Fallopian tube (tissue), 1 donor: ENCODE measurements around the genes SPZ1, RPS23 and COX7C.

DNA sequence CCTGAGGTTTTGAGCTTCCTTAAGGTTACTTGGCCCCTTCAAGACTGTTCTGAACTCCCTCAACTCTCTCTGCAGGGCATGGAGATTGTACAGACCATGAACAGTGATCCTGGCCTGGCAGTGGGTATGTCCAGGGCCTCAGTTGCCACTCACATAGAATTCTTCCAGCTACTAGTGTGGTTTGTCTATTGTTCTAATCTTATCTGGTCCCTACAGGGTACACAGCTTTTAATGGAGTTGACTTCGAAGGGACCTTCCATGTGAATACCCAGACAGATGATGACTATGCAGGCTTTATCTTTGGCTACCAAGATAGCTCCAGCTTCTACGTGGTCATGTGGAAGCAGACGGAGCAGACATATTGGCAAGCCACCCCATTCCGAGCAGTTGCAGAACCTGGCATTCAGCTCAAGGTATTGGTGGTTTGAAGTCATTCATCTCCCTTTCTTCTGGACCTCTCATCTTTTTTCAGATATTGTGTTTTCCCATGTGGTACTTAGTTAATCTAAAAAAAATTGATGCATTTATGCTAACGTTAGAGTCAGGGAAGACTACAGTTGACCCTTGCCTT lies 43.8 kb downstream of the THBS4 start:
- PRO-cap: no peak

GRCh38 chr5:80184177-80184913 lies 71.5 kb downstream of the SERINC5 start:
- PRO-cap: no peak

GRCh38 chr5:80217671-80218334 lies 38.0 kb downstream of the SERINC5 start:
- PRO-cap: no peak

DNA sequence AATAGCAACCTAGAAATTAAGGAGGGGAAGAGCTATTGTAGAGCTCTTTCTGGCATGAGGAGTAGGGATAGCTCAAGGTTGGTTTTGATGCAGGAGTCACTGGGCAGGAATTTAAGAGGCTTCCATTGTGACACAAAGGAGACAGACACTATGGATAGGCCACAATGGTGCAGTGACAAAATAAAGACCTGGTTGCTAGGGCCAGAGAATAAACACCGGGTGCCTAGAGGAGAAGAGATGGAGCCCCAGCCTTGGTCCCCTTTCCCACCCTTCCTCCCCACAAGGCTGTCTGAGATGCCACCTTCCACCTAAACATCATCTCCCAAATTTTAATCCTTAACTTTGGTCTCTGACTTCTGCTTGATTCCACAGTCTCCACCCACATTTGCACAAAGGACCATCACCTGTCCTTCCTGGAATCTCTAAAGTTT lies at the start of gene SPZ1:
Gene SPZ1 (plus strand): TSS at position 238 of the 431 bp plus-strand sequence.
- PRO-cap: no peak

GRCh38 chr5:80406834-80407346 lies 974 bp upstream of the ZFYVE16 start:
- PRO-cap: no peak

DNA sequence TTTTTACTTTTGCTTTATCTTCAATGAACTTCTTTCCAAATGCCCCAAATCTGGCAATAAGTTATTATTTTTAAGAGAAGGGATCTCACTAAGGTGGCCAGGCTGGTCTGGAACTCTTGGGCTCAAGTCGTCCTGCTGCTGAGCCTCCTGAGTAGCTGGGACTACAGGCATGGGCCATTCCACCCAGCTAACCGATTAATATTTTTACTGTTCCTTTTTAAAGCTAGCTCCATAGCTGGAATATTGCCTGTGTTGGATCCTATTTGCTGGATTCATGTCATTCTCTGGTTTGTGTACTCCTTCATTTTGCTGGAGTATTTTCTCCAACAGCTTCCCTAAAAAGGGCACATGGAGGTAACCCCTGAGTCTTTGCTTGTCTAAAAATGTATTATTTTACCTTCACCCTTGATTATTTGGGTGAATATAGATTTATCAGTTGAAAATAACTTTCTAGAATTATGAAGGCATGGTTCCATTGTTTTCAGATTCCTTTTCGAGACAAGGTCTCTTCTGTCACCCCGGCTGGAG lies 27.5 kb upstream of the MSH3 start:
- PRO-cap: no peak

- PRO-cap: no peak
These were observed 1.0 kb downstream of the CKMT2 start for GRCh38 chr5:81234062-81234643.

DNA sequence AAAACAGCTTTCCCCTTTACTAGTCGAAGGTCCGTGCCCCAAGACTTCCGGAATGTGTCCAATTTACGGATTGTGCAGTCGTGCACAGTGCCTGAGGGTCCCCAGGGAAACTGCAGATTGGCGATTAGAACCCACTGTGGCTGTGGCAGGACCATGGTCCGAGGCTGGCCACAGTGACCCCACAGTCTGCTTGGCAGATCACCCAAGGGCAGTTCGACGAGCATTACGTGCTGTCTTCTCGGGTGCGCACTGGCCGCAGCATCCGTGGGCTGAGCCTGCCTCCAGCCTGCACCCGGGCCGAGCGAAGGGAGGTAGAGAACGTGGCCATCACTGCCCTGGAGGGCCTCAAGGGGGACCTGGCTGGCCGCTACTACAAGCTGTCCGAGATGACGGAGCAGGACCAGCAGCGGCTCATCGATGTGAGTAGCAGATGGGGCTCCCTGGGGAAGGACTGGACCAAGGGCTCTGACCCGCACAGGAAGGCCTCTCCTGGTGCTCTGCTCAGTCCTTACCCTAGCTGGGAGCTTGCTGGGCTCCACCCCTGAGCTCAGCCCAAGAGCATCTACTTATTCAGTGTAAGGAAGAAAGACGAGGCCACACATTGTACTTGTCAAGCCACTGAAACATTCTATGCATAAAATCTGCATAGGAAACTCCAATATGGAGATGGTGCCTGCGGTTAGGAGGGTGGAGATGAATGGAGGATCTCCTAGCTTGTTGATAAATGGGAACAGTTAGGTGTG lies 21.8 kb downstream of the CKMT2 start:
- PRO-cap: no peak

DNA sequence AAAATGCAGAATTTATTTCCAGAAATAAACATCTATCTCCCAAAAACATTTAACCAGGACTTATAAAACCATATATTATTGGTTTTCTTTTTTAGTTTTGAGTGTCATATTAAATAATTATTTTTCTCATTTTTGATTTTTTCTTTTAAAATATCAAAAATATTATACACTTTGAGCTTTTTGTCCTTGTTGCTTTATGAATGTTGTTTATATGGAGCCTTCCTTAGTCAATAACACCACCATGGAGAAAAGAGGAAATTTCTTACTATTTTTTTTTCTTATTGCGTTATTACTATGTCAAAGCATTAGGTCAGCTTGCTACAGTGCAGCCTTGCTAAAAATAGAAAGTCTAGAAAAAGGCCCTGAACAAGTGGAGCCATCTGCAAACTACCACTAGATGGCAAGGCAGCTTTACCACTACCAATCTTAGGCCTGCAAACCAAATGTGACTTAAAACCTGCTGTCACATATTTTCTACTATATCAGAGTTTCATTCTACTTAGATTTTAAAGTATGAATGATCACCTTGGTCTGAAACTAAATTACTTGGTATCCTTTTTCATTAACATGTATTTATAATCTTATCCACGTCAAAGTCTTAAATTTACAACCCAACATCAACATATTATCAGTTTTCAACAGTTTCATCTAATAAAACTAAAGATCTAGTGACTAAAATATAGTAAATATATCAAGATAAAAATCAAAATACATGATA lies 113.0 kb upstream of the ACOT12 start:
- PRO-cap: no peak

- PRO-cap: bidirectional peak, plus-strand start at chr5:81857732, minus-strand start at chr5:81857702
These were observed 106.5 kb upstream of the SSBP2 start for GRCh38 chr5:81857269-81857933.

DNA sequence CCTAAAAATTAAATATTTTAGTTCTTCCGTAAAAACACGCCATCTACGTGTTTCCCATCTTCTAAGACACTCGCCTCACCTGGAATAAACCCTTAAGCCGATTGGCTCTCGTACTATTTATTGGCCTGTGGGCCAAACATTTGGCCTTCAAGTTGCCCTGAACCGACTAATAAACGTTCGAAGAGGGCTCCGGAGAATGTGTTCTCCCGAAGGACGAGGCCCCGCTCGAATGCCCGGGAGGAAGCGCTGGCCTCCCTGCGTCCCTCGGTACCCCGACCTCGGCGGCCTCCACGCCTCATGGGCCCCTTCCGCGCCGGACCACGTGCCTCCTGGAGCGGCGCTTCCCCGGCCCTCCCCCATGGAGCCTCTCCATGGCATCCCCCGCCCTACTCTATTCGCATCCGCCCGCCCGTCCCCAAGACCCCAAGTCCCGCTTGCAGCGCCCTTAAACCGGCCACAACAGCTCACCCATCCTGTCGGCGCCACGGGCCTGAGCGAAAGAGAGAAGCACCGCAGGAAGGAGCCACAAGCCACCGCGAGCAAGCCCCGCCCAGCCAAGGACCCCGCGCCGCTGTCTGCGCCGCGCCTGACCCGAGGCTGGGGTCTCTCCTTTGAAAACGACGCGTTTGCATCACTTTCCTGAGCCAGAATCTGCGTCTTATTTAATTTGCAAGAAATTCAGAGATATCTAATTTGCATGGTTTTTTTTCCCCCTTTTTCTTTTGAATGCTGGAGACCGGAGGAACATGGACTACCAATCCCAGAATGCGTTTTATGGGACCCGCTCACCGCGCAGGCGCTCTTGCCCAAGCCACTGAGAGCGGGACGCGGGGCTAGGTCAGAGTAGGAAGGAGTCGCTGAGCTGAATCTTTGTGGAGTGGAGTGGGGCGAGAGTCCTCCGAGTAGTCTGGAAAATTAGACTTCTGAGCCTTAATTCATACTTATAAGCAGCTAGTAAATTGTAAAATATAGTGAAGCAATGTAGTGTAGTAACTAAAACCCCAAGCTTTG lies at the start of gene RPS23:
Gene RPS23 (minus strand): TSS at position 503 of the 1,011 bp plus-strand sequence.
- PRO-cap: bidirectional peak, plus-strand start at position 814 of the sequence, minus-strand start at position 503 of the sequence

- PRO-cap: no peak
These were observed 1.6 kb upstream of the RPS23 start for GRCh38 chr5:82279395-82280444.

GRCh38 chr5:82348592-82349189 lies 70.5 kb upstream of the RPS23 start:
- PRO-cap: no peak

- PRO-cap: no peak
These were observed 3.4 kb downstream of the VCAN start for GRCh38 chr5:83474971-83475345.

DNA sequence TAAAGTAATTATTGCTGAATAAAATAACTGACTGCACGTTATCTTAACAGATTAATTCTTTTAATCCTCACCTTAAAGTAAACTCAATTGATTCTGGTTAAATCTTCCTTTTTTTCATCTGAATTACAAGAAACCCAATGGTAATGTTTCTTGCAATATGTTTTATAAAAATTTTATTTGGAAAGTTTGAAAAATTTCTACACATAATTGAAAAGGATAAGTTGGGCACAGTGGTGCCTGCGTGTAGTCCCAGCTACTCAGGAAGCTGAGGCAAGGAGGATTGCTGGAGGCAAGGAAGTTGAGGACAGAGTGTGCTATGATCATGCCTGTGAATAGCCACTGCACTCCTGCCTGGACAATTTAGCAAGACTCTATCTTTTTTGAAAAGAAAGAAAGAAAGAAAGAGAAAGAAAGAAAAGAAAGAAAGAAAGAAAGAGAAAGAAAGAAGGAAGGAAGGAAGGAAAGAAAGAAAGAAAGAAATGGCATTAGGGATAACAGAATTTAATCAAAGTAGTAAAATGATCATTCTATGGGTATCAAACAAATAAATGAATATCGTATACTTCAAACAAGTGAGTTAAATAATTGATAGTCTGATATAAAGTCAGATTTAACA lies 37.2 kb downstream of the VCAN start:
- PRO-cap: no peak

GRCh38 chr5:83537614-83538264 lies 66.2 kb downstream of the VCAN start:
- PRO-cap: no peak

GRCh38 chr5:84543595-84543884 lies 158.9 kb upstream of the EDIL3 start:
- PRO-cap: no peak

- PRO-cap: no peak
These were observed 245.0 kb upstream of the COX7C start for GRCh38 chr5:86372753-86373165.

- PRO-cap: no peak
These were observed 47.1 kb upstream of the COX7C start for GRCh38 chr5:86570635-86571071.

DNA sequence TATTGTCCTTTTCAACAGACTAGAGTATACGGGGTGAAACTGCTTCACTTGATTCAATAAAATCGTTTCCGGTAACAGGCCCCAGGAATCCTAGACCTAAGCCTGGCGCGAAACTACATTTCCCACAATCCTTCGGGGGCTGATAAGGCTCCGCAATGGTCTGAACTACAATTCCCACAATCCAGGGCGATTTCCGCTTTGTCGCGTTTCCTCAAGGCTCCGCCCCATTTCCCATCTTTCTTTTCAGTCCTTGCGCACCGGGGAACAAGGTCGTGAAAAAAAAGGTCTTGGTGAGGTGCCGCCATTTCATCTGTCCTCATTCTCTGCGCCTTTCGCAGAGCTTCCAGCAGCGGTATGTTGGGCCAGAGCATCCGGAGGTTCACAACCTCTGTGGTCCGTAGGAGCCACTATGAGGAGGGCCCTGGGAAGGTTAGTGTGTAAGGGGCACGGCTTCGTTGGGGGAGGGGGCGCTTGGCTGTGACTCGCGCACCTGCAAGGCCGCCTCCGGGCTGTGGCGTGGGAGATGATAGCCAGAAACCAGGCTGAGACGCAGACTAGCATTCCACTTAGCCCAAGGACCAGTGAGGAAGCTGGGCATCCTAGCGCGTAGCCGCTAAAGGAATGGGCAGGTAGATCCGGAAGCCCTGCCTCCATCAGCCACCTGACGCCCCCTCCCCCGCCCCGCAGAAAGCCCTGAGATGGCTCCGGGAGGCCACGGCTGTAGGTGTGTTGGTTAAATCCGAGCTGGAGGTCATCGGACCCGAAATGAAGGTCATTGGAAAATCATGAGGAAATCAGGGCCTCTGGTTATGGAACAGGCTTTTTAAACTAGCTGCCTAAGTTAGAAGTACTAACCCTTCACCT lies at the start of gene COX7C:
Gene COX7C (plus strand): TSS at position 240 of the 864 bp plus-strand sequence.
- PRO-cap: bidirectional peak, plus-strand start at position 270 of the sequence, minus-strand start at position 64 of the sequence; bidirectional peak, plus-strand start at position 686 of the sequence, minus-strand start at position 623 of the sequence